Neutrophil (primary cell): ENCODE data around the gene COL24A1.

GRCh38 chr1:84495884-84496403 is 10.2 kb upstream of the SPATA1 start:
- PRO-cap: no peak

DNA sequence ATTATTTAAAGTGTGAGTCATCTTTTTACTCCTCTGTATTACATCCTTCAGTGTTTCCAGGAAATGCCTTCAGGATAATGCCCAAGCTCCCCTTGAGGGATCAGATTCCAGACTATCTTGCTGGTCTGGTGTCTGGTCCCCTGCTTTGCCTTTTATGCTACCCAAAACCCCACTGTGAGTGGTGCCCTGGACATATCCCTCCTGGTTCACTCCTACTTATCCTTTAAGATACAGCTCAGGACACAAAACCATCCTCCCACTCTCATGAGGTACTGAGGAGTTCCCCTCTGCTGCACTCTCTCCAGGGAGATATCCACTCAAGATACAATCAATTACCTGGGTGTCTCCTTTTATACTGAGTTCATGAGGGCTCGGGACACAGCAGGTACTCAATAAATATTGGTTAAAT is 57.2 kb downstream of the SSX2IP start:
- PRO-cap: no peak

DNA sequence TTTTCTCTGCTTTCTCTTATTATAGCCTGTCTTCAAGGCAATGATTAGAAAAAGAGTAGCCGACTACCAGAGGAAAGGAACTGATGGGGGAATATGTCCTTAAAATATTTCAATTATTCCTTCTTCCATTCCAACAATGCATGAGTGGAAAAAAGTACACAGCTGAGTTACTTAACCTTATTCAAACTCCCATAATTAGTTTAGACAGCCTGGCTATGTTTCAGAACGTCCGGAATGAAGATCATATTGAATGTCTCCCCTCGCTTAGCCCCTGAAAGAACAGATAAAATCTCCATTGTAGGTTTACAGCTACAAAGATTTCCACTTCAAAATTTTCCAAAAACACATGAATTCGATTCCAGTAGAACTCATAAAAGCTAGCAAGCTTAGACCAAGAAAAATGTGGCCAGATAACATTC is 29.2 kb upstream of the SSX2IP start:
- PRO-cap: no peak

DNA sequence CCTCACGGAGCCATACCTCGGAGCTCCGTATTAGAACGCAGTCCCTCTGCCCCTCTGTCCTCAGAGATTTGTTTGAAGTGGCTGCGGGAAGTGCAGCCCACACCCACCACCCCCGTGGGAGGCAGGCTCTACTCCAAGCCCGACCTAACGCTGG is 338 bp upstream of the LPAR3 start:
- PRO-cap: no peak

DNA sequence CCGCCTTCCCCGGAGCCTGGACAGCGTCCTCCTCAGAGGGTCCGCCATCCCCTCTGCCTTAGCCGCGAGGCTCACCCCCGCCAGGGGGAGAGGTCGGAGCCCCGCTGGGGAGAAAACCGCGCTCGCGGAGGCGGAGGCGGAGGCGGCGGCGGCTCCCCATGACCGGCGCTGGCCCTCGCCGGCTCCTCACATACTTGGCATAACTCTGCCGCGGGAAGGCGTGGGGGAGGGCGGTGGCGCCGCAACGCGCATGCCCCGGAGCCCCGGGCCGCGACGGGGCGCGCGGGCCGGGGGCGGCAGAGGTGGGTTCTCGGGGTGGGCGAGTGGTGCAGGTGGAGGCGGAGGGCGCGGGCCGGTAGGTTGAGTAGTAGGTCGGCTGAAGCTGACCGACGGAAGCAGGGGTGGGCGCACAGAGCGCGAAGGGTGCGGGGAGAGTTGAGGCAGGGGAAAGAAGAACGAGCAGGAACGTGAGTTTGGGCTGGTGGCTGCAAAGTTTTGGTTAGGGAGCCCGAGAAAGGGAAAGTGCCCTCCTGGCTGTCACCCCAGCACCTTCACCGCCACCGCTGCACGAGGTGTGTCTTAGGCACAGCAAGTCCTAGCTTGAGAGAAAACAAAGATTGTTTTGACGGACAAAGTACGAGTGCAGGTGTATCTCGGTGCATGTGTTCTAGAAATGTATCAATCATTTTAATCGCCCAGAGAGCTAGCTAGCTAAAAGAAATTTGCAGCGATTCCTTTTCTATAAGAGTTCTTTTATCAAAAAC is 906 bp upstream of the SYDE2 start:
- PRO-cap: no peak

DNA sequence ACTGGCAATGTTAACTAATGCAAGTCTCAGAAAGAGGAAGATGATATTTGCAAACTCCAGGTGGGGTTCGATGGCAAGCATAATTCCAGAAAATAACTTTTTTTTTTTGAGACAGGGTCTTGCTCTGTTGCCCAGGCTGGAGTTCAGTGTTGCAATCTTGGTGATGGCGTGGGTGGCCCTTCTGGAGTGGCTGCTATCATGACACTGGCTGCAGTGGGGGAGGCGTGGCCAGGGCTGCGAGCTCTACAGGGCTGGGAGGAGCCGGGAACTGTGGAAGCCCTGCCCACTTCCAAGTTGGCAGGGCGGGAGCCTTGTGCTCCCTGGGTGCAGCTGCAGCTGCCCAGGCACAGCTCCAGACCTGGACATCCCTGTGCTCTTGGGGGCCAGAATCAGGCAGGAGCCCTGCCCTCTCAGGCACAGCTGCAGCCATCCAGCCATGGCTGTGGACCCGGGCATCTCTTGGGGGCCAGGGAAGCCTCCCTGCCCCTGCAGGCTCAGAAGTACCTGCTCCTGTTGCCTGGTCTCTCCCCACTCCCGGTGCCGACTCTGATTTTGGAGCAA is 7.1 kb upstream of the BCL10 start:
- PRO-cap: no peak

GRCh38 chr1:85298091-85298770 is 21.8 kb upstream of the BCL10 start:
- PRO-cap: no peak

DNA sequence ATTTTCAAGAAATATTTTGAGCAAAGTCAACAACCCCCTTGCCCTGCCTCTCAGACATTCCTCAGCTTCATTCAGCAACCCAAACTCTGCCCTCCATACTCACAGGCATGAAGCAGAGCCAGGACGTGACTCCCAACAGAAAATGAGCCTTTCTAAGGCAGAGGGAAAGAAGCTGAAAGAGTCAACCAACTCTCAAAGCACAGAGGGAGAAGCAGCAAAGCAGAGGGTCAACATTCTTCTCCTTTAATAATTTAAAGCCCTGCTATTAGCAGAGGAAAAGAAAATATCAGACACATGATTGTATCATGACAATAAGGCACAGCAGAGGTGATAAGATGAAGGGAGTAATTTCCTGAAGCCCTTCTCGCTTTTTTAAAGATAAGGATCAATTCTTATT is 35.5 kb upstream of the CCN1 start:
- PRO-cap: no peak

DNA sequence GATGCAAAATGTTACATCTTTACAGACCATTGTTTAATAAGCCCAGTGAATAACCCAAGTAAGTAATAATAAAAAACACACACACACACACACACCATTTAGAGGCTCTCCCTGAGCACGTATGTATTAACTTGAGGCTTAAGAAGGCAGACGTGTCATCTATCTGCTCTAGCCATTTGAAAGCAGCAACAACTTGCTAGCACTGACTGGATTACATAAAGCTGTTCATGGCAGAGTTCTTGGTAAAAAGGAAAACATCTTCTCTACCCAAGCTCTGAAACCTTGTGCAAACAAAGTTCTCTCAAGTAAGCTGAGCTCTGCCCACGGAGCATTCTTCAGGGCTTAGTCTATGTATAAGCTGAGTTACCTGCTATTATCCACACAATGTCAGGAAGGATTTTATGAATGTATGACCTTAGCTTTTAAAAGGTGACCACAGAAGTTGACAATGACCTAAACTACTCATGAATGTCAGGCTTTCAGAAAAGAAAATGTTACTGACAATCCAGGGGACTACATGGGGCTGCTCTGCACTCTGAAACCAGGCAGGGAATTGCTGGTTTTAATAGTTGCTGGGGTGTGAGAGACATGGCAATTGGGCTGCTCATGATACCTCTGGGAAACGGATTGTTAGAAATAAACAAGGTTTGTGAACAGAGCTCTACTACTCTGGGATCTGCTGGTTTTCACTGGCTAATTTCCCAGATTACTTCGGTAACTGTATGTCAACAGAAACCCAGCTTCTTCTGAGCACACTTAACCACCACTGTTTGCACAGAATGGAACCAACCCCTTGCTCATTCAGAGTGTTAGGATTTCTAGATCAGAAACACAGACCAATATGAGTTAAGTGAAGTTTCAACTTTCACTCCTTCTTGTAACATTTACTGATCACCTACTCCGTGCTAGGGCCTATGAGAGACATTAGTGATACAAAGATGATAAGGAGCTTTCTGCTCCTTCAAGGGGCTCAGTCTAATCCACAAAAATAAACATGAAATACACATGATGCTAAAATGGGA is 29.6 kb upstream of the CCN1 start:
- PRO-cap: no peak

DNA sequence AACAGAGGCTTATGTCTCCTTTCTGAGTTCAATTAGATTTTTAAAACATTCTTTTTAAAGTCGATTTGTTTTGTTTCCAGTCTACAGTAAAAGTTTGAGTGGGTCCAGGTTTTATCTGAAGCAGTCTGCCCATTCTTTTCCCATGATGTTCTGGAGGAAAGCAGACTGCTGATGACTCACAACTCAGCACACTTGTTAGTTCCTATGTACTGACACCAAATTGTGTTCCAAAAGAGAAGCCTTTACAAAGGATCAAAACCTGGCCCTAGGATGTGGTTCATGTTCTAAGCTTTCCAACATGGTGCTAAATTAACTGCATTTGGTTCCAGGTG is 11.4 kb upstream of the CCN1 start:
- PRO-cap: no peak

GRCh38 chr1:85628632-85629542 is 48.3 kb downstream of the CCN1 start:
- PRO-cap: no peak

- PRO-cap: no peak
Observed at GRCh38 chr1:86156585-86157302, at the start of gene COL24A1. Gene COL24A1, minus strand, starts transcription at chr1:86156772.

DNA sequence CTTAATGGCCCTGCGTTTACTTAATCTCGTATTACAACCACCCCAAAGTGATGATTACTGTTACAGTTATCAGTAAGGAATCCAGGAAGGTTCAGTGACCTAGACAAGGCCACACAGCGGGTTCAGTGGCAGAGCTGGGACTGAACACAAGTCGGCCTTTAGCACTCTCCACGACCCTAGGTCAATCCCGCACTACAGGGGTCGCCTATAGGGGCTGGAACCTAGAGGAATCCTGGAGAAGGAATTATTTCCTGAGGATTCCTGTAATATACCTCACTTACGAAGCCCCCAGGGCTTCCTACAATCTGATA is 821 bp downstream of the ODF2L start:
- PRO-cap: no peak

- PRO-cap: no peak
Observed at GRCh38 chr1:86774798-86775208, 70.4 kb downstream of the SH3GLB1 start.

- PRO-cap: no peak
Observed at GRCh38 chr1:86817163-86817789, 96.7 kb downstream of the SELENOF start.

GRCh38 chr1:86852683-86853034 is 61.3 kb downstream of the SELENOF start:
- PRO-cap: no peak

DNA sequence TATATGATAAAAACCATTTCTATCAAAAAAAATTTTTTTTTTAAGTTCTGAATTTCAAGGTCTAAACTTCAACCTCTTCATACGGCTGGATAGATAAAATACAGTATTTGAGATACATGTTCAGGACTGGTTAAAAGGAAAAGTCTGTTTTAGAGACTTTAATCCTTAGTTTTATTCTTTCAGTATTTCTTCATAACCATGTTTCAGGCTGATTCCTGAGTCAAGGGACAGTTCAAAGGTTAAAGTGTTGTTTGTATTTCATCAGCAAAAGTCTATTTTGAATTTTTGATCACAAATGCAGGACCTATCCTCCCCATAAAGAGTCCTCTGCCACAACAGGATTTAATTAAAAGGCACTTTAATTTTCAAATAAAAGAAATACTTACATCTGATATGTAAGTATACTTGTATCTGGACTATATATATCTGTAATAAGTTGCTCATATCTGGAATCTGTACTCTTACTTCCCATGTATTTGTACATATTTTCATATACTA is 53.5 kb downstream of the SELENOF start:
- PRO-cap: no peak

GRCh38 chr1:86915016-86915861 is 804 bp downstream of the HS2ST1 start:
- PRO-cap: no peak

- PRO-cap: no peak
Observed at GRCh38 chr1:86933877-86934237, 19.4 kb downstream of the HS2ST1 start.

DNA sequence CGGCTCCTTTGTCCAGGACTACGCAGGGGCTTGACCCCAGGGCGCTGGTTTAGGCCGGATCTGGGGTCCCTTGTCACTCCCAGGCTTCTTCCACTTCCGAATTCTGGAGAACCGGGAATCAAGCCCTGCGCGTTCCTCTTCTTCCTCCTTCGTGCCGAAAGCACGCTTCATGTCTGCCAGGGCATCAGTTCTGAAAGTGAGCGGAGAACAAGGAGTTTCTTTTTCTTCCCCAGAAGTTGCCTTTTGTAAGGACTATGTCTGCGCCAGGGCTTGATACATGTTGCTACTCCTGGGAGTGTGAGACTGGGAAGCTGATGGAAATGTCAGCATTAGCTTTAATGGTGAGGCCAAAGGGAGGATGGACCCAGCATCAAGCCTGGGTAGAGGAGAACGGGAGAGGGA is 196.0 kb upstream of the LMO4 start:
- PRO-cap: no peak